ENCODE measurements around the gene PALMD.

GRCh38 chr1:93907614-93908108 is 1.6 kb downstream of the GCLM start:
- PRO-cap: no peak

DNA sequence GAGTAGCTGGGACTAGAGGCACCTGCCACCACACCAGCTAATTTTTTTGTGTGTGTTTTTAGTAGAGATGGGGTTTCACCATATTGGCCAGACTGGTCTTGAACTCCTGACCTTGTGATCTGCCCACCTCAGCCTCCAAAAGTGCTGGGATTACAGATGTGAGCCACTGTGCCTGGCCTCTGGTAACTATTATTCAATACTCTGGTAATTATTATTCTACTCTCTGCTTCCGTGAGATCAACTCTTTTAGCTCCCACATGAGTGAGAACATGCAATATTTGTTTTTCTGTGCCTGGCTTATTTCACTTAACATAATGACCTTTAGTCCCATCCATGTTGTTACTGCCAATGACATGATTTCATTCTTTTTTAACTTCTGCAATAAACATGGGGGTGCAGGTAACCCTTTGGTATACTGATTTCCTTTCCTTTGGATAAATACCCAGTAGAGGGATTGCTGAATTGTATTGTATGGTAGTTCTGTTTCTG is 37.8 kb upstream of the GCLM start:
- PRO-cap: no peak

- PRO-cap: no peak
Measured at GRCh38 chr1:94025111-94025858, 95.7 kb downstream of the ABCA4 start.

DNA sequence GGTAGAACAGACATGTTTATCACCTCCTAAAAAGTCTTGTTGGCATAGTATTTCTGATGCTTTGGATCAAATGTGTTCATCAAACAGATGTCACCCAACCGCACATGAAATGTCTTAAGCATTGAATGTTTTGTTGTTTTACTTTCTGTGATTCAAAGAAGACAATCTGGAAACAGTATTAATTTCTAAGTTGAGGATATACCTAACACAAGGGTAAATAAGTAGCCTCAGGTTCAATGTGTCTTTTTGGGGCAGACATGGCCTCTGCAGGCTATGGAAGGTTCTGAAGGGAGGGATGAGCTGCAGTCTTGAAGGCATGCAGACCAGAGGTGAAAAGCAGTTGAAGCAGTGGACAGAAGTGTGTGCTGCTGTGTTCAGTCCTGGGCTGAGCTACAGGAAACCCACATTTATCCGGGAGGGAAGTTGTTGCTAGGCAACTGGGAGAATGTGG is 29.0 kb downstream of the ABCA4 start:
- PRO-cap: no peak

DNA sequence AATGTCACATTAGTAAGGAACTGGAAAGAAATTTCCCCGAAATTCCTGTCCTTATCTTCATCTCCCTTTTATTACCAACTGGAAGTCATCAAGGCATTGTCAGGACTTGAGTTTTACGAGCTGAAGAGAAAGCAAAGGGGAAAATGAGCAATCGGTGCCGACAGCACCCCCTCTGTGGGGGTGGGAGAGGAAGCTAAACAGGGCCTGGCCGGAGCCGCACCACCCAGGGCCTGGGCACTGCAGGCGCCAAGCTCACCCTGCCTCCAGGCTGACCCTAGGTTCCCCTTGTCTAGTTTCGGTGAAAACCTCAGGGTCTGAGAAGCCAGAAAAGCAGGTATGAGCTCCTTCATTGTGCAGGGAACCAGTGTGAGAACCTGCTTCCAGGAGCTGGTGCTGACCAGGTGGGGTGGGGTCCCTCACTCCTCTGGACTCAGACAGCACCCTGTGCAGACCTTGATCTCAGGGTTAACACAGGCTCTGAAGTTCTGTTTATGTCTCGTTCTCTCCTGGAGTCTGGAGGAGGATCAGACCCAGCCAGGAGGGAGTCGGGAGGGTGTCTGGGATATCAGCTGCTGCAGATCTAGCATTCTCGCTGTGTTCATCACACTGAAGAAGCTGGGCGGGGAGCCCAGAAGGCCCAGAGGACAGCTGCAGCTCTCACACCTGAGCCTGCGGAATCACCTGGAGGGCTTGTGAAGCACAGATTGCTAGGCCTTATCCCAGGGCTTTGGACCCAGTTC is 19.6 kb downstream of the ABCA4 start:
- PRO-cap: no peak

DNA sequence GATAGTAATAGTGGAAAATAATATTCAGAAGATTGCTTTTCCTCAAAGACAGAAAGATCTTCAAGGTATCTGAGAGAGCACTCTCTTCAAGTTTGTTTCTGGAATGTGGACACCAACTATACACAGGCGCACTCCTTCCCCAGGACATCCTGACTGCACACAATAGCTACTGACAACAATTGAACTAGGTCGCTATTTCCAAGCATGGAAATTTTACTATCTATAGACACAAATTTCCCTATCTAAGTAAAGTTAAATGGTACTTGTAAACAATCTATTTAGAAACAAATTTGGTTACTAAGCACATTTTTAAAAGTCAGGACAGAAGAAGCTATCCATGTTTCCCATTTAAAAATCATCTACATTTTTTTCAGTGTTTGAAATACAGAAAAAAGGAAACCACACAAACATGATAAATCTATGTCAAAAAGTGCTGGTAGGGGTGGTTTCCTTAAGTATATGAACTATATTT is 19.0 kb downstream of the ARHGAP29 start:
- PRO-cap: no peak

DNA sequence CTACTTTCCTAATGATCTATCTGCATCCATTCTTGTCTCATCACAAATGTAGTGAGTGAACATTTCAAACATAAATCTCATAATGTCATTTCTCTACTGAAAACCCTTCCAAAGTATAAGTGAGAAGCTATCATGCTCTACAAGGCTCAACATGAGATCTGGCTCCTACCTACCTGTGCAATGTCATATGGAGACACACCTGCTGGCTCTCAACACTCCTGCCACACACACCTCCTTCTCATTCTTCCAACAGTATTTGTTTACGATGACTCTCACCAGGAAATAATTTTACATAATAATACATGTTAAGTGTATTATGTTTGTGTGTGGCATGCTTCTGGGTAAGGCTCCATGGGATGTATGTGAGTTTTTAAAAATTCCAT is 3.9 kb downstream of the ARHGAP29 start:
- PRO-cap: no peak

DNA sequence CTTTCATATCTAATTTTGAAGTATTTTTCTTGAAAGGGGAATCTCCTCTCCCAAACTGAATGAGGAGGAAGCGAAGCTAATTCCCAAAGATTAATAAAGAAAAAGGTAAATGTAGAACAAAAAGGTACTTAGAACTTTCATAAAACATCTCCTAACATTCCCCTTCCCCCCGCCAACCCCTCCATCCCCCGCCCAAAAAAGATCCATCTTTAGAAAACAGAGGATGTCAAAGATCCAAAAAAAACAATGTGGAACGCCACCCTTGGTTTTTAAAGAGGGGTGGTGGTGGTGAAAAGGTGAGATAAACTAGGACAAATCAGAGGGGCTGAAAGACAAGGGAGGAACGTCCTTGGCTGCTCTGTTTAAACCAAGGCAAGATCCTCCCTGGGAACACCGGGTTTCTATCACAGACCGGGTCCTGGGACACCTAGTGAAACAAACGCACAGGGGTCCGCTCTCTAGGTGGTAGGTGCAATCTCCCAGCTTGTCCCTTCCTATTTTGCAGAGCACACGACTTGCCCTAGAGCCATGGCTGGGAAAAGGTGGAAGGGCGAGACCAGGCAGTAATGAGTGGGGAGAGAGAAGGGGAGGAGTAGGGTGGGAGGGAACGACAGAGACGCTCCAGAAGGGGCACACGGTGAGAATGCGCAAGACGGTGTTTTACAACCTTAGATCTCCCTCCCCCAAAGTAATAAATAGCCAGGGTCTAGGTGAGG is 9.1 kb upstream of the ARHGAP29 start:
- PRO-cap: bidirectional peak, plus-strand start at position 624 of the sequence, minus-strand start at position 572 of the sequence

DNA sequence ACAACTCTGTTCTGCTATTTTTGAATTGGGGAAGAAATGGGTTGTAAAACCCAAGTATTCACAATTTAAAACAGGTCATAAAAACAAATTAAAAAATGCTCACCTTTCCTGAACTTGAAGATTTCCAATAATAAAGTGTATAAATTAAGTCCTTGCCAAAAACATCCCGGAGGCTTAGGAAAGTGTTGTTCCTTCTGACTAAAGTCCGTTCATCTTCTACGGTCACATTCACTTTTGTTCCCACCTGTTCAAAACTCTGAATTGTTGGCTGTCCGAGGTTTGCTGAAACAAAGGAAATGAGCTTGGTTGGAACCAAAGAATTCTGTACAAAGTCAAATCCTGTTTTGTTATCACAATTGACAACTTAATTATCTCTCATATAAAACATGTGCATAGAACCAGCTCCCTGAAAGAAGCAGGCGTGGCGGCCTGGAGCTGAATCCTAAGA is 8.5 kb downstream of the F3 start:
- PRO-cap: no peak

DNA sequence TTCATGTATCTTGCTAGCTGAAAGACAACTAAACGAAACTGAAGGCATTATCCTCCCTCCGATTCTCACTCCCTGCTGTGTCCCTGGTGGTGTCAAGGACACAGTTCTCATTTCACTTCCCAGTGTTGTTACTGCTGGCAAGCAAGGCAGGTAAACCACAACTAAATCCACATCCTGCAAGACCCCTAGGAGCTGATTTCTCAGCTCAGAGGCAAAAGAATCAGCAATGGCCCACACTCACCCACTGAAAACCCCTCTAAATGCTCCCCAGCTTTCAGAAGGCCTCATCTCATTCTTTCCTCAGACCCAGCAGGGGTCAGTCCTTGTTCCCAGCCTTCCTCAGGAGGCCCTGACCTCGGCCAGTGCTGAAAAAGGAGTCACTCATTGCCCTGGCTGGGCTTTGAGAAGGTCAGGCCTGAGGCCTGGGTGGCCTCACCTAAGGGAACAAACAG is 117.9 kb upstream of the SLC44A3 start:
- PRO-cap: no peak

- PRO-cap: no peak
Measured at GRCh38 chr1:94973503-94973865, 46.6 kb upstream of the CNN3 start.

- PRO-cap: bidirectional peak, plus-strand start at chr1:95116897, minus-strand start at chr1:95116813
Measured at GRCh38 chr1:95116494-95117065, 575 bp upstream of the TLCD4 start.

DNA sequence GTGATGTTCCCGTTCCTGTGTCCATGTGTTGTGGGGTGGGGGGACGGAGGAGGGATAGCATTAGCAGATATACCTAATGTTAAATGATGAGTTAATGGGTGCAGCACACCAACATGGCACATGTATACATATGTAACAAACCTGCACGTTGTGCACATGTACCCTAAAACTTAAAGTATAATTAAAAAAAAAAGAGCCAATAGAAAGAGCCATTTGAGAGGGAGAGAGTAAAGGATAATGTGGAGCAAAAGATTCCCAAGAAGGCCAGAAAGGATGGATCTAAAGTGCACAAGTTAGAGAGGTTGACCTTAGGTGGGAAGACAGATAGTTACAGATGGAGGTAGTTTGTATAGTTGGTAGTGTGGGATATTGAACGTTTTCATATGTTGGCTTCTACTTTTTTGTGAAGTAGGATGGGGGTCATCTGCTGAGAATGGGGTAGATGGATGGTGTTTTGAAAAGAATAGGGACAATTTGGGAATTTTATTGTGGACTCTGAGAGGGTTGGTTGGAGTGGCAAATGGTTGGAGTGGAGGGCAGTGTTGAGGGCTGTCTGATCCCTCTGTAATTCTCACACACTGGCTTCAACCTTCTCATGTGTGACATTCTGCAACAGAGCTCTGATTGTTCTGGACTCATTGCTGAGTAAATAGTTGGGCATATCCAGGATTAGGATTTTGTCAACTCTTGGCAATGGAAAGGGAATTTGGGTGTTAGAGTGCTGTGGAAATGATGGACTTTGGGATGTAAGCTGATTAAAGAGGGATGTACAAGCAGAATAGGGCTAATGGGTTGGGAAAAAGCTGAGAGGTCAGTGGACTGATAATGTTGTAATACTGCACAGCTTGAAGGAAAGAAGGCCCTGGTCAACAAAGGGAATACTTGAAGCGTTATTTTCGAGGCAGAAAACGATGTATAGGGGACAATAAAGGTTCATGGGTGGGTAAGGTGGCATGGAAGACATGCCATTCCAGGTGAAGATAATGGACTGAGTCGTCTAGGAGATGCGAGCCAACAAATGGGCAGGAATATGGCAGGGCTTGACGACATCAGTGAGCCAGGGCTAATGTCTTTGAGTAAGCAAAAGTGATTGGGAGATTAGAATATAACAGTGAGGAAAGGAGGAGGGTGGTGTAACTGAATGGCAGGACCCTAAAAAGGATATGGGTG is 16.4 kb downstream of the TLCD4 start:
- PRO-cap: no peak

DNA sequence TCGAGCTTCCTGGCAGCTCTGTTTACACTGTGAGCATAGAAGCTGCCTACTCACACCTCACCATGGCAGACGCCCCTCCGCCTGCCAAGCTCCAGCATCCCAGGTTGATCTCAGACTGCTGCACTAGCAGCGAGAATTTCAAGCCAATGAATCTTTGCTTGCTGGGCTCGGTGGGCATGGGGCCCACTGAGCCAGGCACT is 17.6 kb upstream of the RWDD3 start:
- PRO-cap: no peak

- PRO-cap: no peak
Measured at GRCh38 chr1:97129481-97130083, 408.0 kb downstream of the PTBP2 start.

DNA sequence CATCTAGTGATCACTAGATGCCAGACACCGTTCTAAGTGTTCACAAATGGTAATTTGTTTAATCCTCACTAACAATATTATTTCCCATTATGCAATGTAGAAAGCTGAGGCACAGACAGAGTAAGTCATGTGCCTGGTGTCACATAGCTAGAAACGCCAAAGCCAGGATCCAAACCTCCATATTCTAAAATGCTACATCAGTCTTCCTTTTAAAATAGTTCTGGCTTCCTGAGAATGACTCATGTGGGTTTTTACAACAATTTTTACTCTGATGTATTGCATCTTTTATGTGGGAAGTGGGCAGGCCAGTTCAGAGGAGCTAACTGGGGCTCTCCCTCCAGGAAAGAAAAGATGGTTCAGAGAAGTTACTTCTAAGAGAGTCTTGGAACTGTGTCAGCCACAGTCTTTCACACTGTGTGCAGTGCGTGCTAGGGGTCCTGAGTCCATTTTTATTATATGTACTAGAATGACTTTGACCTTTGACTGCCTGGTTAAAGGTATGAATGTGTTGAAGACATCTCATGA is 177.4 kb downstream of the PLPPR4 start:
- PRO-cap: no peak

DNA sequence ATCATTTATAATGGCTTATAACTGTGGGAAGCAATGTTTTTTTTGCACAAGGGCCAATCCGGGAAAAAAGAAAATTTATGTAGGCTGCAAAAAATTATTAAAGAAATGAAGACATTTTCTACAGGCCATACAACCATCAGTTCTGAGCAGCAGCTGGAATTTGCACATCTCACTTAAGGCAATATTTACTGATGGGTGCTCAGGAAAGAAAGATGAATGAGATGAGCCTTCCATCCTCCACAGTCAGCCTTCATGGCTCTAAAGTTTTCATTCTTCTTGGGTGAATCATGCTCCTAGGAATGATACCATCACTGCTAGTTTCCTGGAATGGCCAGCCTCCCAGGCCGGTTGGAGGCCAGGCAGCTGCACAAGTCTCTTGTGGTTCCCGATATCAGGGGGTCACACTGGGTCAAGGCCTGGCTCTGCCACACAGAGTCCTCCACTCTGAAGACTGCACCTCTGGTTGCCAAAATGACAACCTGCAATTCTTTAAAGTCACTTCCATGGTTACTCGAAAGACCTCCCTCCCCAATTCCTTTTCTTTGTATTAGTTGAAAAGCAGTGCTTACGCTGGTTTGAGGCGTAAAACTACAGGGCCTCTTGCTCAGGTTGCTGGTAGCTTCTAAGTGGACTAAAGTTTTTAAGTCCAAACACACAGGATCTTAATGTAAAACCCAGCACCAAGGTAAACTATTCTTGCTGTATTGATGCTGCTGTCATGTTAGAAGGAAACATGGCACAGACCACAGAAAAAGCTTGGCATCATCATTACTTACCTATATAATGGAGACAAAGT is 46.2 kb upstream of the PALMD start:
- PRO-cap: no peak

- PRO-cap: unidirectional peak, plus-strand start at chr1:99646007; unidirectional peak, plus-strand start at chr1:99646064; bidirectional peak, plus-strand start at chr1:99646388, minus-strand start at chr1:99646151; unidirectional peak, minus-strand start at chr1:99646454
Measured at GRCh38 chr1:99645562-99646814, at the start of gene PALMD. PALMD (plus strand) TSS chr1:99646113.

DNA sequence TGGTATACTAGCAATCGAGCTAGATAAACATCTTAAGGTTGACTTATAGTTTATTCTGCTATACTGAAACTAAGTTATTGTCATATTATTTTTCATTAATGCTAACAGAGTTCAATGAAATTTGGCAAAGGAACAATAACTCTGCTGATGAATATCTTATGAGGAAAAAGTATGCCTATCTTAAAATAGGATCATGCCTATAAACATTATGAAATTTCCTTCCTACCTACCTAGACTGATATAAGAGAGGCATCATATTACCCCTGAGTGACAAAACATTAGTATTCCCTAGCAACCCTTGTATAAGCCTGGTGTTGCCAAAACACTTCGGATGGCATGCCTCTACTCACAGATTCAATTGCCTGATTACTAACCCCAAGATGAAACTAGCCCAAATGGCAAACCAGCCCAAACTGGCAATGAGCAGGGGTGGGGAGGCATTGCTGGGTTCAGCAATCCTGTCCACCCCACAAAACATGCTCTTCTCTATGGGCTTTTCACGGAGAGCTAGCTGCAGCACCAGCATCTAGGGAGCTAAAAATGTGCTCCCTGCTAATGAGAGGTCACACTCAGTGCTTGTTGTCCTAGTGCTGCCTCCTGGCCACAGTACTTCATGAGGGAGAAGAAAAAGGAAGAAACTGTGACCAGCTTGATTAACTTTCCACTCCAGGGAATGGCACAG is 13.8 kb downstream of the PALMD start:
- PRO-cap: no peak

DNA sequence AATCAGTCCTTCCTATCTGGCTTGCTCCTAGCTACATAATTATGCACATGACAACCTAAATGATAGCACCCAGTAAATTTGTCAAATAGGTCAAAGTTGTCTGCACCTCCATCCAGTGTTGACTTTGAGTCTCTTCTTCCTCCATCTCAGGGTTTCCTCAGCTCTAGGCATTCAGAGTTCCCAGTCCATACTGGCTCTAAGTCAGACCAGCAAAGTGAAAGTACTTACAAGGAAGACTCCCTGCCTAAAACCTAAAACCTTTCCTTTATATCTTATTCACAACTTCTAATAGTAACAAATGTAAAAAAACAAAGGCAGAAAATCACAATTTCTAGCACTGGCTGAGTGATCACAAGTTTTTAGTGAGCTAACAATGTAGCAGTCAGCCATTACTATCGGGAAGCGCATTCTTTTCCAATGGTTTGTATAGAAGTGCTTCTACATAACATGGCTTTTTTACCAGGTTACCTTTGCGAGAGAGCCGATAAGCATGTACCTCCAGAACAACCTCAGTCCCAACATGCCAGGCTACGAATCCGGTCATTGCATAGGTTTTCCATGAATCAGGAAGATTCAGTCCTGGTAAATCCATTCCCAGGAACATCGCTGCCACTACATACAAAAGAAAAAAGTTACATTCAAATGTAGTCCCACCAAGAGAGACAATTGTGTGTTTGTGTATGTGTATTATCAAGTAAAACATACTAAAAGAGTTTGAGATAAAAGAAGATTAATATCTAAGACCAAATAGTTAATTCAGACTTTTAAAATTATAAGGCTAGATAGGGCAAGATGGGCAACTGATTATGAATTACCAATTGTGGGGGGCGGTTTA is 55.9 kb downstream of the FRRS1 start:
- PRO-cap: no peak